ENCODE data around the genes GLT1D1 and PIWIL1.

DNA sequence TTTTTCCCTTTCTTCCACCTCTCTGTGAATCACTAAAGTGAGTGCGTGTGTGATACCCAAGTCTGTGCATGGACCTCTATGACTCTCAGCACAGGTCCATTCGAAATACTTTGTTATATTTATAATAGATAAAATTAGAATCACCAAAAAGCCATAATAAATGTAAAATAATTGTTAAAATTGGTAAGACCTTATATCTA, 787.6 kb downstream of the TMEM132B start:
- RRBS = no CpG with 5 or more reads among the region's 2 CpGs
CAGE:
- cytosol, long polyA plus RNA = no peak
- long polyA plus RNA = no peak
- nucleus, long polyA plus RNA = no peak

DNA sequence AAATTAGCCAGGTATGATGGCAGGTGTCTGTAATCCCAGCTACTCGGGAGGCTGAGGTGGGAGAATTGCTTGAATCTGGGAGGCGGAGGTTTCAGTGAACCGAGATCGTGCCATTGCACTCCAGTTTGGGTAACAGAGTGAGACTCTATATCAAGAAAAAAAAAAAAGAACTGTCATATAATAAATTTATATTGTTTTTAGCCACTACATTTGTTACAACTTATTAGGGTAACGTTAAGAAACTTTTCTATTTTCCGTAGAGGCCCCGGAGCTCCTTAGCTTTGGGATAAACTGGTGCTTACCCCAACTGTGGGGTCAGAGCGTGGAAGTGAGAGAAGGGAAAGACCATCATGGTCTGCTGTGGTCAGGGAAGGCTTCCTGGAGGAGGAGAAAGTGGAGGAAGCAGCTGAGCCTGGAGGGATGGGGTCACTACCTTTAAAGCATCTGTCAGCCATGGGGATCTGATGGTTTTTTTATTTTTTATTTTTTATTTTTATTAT, 1101.5 kb upstream of the TMEM132C start:
- RRBS = no CpG with 5 or more reads among the region's 8 CpGs
CAGE:
- cytosol, long polyA plus RNA = no peak
- long polyA plus RNA = no peak
- nucleus, long polyA plus RNA = no peak

DNA sequence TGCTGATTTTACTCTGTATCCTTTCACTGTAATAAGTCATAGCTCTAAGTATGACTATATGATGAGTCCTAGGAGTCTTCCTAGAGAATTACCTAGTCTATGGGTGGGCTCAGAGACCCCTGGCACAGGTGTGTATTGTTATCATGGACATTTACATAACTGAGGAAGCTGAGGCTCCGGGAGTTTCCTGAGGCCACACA, 58.7 kb upstream of the TMEM132C start:
- RRBS = no CpG with 5 or more reads among the region's 1 CpG
CAGE:
- cytosol, long polyA plus RNA = no peak
- long polyA plus RNA = no peak
- nucleus, long polyA plus RNA = no peak

DNA sequence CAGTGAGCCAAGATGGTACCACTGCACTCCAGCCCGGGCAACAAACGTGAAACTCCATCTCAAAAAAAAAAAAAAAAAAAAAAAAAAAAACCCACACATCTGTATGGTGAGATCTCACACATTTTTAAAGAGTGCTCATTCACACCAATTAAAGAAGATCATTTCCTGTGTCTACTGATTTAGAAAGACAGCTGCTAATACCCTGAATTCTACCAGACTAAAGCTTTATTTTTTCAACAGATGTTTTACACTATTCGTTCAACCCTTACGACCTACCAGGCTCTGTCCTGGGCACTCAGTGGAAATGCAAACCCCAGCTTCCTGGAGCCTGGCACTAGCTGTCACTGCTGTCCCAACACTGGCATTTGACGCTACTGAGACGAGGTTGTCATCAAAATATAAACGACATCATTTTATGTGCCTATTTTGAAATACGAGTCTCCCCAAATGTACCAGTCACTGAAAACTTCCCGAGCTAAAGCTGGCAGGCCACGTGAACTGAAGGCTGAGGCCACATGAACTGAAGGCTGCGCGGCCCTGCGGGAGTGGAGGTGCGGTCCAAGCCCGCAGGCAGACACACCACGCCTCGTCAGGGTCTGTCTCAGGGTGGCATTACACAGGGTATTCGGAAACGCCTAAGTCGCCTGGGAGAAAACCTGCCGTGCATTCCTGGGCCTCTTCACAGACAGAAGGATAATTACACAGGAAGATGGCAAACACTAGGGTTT, 27.2 kb downstream of the SLC15A4 start:
- RRBS = no CpG with 5 or more reads among the region's 21 CpGs
CAGE:
- cytosol, long polyA plus RNA = no peak
- long polyA plus RNA = no peak
- nucleus, long polyA plus RNA = no peak

GRCh38 chr12:128803632-128804215, 20.0 kb downstream of the SLC15A4 start:
- RRBS = no CpG with 5 or more reads among the region's 12 CpGs
CAGE:
- cytosol, long polyA plus RNA = no peak
- long polyA plus RNA = no peak
- nucleus, long polyA plus RNA = no peak

GRCh38 chr12:128811609-128812208, 12.0 kb downstream of the SLC15A4 start:
- RRBS = no CpG with 5 or more reads among the region's 10 CpGs
CAGE:
- cytosol, long polyA plus RNA = no peak
- long polyA plus RNA = no peak
- nucleus, long polyA plus RNA = no peak

DNA sequence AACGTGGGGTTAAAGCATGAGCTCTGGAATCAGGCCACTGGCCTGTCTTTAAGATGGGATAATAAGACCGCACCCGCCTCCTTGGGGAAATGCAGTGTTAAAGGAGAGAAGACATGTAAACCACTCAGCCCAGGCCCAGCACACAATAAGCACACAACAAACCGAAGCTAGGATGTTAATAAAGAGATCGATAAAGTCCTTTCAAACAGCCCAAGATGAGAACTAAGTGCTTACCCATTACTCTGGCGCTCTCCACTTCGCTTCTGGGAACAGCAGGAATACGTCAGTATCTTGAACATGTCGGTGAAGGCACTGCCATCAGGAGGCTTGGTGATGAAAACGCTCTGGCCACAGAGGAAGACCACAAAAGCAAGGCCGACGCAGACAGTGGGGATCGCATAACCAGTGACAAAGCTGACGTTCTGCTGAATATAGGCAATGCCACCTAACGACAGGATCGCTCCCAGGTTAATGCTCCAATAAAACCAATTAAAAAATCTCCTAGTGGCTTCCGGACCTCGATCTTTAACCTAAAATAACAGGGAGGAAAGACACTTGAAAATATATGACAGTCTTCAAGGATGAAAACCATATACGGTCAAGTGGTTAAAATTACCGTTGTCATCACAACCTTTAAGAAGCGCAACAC, 9.1 kb downstream of the SLC15A4 start:
- RRBS = no CpG with 5 or more reads among the region's 21 CpGs
CAGE:
- cytosol, long polyA plus RNA = no peak
- long polyA plus RNA = no peak
- nucleus, long polyA plus RNA = no peak

DNA sequence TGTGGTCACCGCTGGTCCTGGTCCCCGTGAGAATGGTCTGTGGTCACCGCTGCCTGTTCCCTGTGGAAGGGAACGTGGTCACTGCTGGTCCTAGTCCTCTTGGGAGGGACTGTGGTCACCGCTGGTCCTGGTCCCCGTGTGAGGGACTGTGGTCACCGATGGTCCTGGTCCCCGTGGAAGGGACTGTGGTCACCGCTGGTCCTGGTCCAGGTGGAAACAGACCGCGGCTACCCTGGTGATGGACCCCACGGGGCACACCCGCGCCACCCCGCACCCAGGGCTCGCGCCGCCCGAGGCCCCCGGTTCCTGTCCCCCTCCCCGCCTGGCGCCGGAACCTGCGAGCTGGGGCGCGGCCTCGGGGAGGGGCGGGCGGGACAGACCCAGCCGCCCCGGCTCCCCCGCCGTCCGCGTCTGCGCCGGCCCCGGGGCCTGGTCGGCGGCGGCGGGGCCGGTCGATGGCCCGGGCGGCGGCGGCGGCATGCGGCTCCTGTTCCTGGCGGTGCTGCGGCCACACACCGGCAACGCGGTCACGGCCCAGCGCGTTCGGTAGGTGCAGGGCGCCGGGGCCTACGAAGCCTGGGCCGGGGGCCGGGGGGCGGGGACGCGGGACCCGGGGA, at the start of gene GLT1D1:
Gene GLT1D1, plus strand, starts transcription at position 375 of the 617 bp plus-strand sequence.
- RRBS = 2% methylated on average over 27 of the region's 68 CpGs
CAGE:
- cytosol, long polyA plus RNA = no peak
- long polyA plus RNA = no peak
- nucleus, long polyA plus RNA = start-site peak on the plus strand centred at position 428 of the sequence, 36 bp wide, 7 reads

DNA sequence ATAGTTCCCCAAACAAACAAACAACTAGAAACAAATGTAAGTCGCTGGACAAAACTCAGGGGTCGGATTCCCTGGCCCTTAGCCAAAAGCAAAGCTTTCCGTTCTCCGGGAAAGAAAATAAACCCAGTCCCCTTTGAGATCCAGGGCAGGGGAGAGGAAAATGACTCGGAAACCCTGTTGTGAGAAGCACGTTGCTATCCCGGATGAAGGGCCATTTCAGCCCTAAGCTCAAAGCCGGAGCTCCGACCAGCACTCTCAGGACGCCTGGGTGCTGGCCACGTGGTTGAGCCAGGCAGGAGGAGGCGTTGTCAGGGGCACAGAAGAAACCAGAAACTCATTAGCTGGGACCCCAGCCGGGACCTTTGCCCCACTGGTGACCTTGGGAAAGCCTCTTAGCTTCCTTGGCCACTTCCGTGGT, 57.7 kb upstream of the FZD10 start:
- RRBS = 38% methylated on average over 7 of the region's 14 CpGs
CAGE:
- cytosol, long polyA plus RNA = no peak
- long polyA plus RNA = no peak
- nucleus, long polyA plus RNA = no peak

- RRBS = 0% methylated on average over 5 of the region's 20 CpGs
CAGE:
- cytosol, long polyA plus RNA = no peak
- long polyA plus RNA = no peak
- nucleus, long polyA plus RNA = no peak
These were observed 56.5 kb upstream of the PIWIL1 start for GRCh38 chr12:130281149-130281557.

DNA sequence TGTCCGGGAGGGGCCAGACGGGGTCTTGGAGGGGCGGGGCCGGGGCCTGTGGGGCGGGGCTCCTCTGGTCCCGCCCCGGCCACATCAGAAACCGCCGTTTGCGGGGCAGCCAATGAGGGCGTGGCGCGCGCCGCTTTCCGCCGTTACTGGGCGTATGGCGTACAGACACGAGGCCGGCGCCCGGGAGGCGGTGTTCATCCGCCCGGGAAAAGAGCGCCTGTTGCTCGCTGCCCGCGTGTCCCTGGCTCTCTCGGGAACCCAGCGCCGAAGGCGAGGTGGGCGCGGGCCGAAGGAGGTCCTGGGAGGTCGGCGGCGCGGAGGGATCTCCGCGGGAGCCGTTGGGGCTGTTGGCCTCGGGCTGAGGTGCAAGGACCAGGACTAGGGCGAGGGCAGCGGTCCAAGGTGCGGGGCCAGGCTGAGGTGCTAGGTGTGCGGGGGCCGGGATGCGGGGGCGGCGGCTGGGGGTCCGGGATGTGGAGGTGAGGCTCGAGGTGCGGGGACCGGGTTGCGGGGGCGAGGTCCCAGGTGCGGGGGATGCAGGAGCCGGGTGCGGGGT, at the start of gene PIWIL1:
Gene PIWIL1, plus strand, starts transcription at position 143 of the 556 bp plus-strand sequence.
- RRBS = 96% methylated on average over 8 of the region's 62 CpGs
CAGE:
- cytosol, long polyA plus RNA = no peak
- long polyA plus RNA = no peak
- nucleus, long polyA plus RNA = no peak

DNA sequence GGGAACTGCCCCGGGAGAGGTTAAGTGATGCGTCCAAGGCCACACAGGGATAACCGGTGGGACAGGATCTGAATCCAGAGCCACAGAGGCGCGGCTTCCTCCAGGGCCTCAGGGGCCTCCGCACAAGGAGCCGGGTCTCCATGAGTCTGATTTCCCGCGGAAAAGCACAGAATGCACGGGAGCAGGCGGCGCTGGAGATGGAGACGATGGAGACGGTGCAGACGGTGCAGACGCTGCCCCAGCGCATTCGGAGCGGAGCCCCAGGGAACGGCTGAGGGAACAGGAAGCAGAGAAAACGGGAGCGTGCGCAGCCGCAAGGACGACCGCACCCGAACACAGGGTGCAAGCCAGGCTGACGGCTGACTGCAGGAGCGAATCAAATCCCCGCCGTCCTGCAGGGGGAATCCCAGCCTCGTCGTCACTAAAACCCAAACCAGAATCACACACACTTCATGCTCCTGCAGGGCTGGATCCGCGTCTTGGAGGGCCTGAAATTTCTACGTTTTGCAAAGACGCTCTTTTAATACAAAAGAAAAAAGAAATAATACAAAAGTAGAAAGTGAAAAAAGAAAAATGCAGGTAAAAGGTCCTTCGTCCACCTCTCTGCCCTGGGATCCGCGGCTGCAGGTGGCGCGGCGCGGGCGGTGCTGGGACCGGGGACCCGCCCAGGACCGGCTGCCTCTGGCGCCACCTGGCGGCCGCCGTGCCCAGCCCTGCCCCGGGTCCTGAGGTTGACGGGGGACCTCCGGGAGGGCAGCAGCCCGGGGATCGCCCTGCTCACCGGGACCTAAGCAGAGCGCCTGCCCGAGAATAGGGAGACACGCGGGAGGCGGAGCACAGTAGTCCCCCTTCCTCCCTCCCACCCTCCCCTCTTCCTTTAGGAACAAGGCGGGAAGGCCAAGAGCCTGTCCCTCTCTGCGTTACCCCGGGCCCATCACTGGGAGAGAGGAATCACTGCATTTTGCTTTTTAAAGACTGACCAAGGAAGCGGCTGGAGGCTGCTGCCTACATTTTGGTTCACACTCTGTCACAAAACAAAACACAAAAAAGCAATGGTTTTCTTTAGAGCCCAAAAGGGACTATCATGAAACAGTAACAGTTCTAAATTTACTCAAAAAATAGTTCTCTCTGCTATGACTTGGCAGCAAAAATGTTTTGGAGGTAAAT, 20.2 kb downstream of the STX2 start:
- RRBS = 29% methylated on average over 9 of the region's 67 CpGs
CAGE:
- cytosol, long polyA plus RNA = no peak
- long polyA plus RNA = no peak
- nucleus, long polyA plus RNA = no peak

GRCh38 chr12:130873523-130874314, 1.9 kb downstream of the RAN start:
- RRBS = no CpG with 5 or more reads among the region's 6 CpGs
CAGE:
- cytosol, long polyA plus RNA = no peak
- long polyA plus RNA = no peak
- nucleus, long polyA plus RNA = no peak

- RRBS = no CpG with 5 or more reads among the region's 28 CpGs
CAGE:
- cytosol, long polyA plus RNA = no peak
- long polyA plus RNA = no peak
- nucleus, long polyA plus RNA = no peak
These were observed 28.7 kb upstream of the ADGRD1 start for GRCh38 chr12:130924805-130925579.

DNA sequence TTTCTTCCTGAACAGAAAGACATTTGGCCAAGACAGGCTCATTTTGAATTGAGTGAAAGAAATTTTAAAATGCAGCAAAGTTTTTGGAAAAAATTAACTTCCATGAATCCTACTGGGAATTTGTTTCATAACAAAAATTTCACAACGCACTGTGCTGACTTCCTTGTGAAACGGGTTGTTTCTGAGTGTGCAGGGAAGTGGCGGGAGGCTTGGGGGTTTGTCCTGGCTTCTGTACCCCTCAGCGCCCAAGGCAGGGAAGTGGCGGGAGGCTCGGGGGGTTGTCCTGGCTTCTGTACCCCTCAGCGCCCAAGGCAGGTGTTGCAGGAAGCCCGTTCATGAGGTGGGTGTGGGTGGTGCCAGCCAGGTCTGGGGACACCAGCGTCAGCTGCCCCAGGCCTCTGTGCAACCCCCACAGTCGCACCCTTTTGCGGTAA, 25.0 kb downstream of the ADGRD1 start:
- RRBS = no CpG with 5 or more reads among the region's 11 CpGs
CAGE:
- cytosol, long polyA plus RNA = no peak
- long polyA plus RNA = no peak
- nucleus, long polyA plus RNA = no peak

- RRBS = no CpG with 5 or more reads among the region's 21 CpGs
CAGE:
- cytosol, long polyA plus RNA = no peak
- long polyA plus RNA = no peak
- nucleus, long polyA plus RNA = no peak
These were observed 184.3 kb downstream of the ADGRD1 start for GRCh38 chr12:131137891-131138425.

DNA sequence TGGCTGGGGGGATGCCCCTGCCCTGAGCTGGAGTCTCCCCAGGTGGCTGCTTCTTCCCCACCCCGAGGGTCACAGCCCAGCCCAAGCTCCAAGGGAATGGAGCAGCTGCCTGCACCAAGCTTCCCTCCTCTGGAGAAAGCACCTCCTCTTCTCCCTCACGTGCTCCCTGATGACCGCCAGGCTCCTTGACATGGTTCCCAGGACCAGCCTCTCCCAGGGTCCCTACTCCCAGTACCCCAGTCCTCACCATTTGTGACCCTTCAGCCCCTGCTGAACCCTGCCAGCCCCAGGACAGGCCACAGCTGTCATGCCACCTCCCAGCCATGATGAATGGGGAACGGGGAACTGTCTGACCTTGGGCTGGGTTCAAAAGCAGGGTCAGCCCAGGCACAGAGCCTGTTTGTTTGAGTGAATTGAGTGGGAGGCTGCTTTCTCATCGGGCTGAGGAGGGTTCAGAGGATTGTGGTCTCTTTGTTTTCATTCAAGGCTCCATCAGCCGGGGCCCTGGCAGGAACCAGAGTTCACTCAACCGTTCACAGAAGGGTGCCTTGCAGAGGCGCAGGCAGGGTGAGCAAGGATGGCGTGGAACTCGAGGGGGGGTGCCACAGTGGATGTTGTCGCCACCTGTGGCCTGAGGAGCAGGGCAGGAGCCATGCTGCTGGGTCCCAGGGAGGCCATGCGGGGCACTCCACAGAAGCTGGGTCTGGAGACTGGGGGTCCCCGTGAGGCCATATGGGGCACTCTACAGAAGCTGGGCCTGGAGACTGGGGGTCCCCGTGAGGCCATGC, 344.5 kb upstream of the SFSWAP start:
- RRBS = no CpG with 5 or more reads among the region's 14 CpGs
CAGE:
- cytosol, long polyA plus RNA = no peak
- long polyA plus RNA = no peak
- nucleus, long polyA plus RNA = no peak

DNA sequence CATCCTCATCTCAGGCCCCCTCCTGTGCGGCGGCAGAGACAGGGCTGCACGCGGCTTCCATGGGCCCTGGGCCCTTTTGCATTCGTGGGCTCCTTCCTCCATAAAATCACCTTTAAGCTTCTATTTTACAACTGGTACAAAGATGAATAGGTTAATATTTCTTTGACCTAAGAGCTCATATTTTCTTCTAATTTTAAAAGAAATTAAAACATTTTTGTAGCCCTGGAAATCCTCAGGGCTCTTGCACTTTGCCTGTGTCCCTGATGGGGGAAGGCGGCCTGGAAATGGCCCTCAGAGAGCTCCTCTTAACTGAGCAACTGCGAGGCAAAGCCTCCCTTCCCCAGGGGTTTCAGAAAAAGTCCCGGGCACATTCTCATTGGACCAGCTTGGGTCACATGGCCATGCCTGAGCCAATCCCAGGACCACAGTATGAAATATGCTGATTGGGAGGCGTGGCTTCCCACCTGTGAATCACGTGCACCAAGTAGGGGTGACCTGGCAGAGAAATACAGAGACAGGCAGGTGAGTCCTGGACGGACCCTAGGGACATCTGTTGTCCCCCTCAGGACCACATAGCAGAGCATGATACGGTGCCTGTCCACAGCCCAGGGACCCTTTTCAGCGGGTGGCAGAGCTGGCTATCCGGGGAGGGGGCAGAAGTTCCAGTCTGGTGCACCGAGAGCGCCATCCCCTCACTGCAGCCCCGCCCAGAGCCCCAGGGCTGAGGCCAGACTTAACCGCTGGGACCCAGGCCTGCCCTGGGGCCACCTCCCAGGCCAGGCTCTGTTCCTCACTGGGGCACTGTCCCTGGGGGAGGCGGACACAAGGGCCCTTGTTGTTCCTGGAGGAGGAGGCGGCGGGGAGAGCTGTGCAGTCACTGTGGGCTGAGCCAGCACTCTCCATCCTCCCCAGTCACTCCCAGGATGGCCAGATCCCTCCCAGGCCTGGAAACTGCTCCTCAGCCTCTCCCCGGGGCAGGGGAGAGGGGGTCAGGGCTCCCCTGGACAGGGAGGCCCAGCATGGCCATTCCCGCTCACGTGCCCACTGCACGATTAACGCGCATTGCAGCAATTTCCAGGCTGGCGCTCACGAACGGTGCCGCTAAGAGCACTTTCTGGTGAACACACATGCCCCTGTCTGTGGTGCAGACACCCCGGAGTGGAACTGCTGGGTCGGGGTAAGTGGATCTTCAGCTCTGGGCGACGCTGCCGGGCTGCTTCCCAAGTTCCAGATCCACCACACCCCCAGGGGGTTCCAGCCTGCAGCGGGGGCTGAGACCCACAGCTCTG, 90.1 kb upstream of the SFSWAP start:
- RRBS = 86% methylated on average over 5 of the region's 37 CpGs
CAGE:
- cytosol, long polyA plus RNA = no peak
- long polyA plus RNA = no peak
- nucleus, long polyA plus RNA = no peak

- RRBS = no CpG with 5 or more reads among the region's 24 CpGs
CAGE:
- cytosol, long polyA plus RNA = no peak
- long polyA plus RNA = no peak
- nucleus, long polyA plus RNA = no peak
These were observed 14.5 kb downstream of the SFSWAP start for GRCh38 chr12:131725191-131725892.

DNA sequence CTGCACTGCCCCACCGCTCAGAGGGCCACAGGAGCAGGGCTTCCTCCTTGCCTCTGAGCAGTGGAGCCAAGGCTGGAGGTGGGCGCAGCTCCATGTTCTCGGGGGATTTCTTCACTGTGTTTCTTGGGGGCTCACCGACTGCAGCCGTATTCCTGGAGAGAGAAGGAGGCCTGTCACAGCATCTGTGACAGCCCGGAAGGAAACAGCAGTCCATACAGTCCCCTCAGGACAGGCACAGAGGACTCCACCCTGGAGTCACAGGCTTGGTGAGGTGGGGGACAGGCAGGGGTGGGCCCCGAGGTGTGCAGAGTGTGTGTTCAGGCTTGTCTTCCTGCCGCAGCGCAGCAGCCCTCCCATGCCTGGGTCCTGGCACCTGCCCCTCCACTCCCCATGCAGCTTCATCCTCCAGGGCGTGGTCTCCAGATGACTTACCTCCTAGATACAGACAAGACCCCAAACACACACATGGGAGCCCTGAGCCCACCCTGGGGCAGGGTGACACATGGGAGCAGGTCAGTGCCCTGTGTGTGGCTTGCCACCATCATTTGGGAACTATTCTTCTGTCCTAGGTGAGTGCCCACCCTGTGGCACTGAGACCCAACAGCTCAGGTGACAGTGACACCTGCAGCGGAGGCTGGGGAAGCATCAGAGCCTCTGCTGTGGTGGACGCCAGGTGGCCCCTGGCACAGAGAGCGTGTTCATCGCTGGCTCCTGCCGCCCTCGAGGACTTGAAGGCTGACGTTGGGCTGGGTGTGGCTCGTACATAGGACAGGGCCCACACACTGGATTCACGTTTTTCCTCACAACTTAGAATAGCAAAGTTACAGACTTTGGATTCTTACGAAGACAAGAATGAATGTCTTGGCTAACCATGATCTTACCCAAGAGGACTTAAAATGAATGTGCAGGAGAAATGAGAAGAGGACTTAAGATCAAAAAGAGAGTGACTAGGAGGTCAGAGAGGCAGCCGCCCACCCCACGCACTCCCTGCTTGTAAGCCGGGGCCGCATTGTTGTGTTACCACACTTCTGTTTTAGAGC, 22.9 kb downstream of the SFSWAP start:
- RRBS = 98% methylated on average over 2 of the region's 24 CpGs
CAGE:
- cytosol, long polyA plus RNA = no peak
- long polyA plus RNA = no peak
- nucleus, long polyA plus RNA = no peak

All from H1 (cell line).